Parietal lobe (tissue), 2 donors: ENCODE measurements around the gene RGS9.

GRCh38 chr17:63988495-63988982 is 9.6 kb upstream of the PRR29 start:
- RAMPAGE, long total RNA = no peak

GRCh38 chr17:64007972-64008443 is 9.9 kb downstream of the PRR29 start:
- RAMPAGE, long total RNA = no peak

GRCh38 chr17:64063794-64064913 is 43.7 kb upstream of the ICAM2 start:
- RAMPAGE, long total RNA = no peak

GRCh38 chr17:64077070-64077789 is 52.7 kb downstream of the ERN1 start:
- RAMPAGE, long total RNA = no peak

DNA sequence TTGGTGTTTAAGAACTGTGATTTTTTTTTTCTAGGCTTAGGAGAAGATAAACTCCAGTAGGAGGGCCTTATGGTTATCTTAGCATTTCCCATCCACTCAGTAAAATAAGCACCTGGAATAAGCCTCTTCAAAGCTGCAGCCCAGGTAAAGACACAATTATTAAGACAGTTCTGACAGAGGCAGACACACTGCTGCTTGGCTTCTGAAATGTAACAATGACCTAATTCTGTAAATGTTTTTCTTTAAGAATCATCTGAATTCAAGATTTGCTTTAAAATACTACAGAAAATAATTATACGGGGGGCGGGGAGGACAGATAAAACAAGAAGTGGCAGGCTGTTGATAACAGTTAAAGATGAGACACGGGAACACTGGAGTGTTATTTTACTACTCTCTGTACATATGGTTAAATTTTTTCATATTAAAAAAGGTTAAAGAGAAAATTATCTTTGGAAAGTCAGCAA is 47.1 kb downstream of the ERN1 start:
- RAMPAGE, long total RNA = no peak

DNA sequence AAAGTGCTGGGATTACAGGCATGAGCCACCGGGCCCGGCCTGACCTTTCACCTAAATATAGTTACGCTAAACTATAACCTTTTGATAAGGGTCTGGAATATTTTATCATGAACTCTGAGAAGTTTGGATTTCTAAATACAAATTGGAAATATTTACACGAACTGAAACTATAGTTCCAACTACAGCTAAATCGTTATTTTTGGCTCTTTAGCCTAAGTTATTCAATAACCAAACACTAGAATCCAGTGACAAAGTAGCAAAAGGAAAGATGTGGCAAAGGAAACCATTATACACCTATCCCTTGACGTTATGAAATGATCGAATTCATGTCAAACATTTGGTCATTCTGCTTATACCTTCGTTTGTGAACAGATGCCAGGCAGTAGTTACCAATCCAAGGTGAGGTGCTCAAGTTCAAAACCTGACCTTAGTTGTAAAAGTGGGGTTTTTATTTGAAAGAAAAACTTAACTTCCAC is 1.6 kb downstream of the ERN1 start:
- RAMPAGE, long total RNA = no peak

- RAMPAGE, long total RNA = no peak
These were observed 974 bp downstream of the ERN1 start for GRCh38 chr17:64128828-64129512.

DNA sequence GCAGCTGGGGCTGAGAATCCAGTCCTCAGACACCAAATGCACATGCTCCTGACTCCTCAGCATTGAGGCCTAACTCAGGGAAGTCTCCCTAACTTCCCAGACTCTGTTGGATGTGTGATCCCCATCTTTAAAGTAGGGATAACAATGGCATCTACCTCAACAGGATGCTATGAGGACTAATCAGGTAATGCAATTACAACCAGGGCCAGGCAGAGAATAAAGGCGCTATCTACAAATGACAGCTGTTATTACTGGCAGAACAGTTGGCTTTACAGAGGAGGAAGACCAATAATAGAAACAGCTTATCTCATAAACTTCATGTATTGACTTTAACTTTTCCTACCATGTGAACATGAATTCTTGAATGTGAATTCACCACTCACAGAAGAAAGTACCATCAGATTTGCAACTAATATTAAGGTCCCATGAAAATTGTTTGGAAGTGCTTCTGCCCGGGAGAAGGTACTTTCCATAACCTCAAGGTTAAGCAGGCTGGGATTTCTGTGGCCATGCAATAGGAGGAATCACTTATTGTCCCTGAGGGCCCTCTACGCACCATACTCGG is 22.5 kb upstream of the ERN1 start:
- RAMPAGE, long total RNA = no peak

GRCh38 chr17:64355897-64356496 is 34.7 kb downstream of the PECAM1 start:
- RAMPAGE, long total RNA = no peak

DNA sequence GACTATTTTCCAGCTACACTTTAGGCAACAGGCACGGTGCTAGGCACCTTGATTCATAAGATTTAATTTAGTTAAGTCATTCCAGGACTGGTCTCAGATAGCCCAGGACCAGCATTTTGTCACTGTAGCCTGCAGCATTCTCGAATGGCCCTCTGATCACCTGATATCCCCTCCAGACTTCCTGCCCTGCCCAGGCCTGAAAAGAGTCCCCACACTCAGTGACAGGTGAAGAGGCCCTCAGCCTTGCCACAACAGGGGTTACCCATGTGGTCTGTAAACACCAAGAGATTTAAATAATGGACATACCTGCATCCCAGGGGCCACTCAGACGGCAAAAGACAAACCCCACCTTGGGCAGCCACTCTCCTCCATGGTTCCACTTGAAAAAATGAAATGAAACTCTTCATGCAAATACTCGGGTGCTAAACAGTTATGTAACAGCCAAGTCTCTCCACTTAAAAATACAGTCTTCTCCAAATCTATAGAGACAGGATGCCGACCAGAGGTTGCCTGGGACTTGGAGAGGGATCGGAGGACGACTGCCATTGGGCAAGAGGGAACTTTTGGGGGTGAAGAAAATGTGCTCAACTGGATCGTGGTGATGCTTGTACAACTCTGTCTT is 22.9 kb upstream of the PECAM1 start:
- RAMPAGE, long total RNA = no peak

GRCh38 chr17:64496230-64496457 is 710 bp downstream of the POLG2 start:
- RAMPAGE, long total RNA = no peak

DNA sequence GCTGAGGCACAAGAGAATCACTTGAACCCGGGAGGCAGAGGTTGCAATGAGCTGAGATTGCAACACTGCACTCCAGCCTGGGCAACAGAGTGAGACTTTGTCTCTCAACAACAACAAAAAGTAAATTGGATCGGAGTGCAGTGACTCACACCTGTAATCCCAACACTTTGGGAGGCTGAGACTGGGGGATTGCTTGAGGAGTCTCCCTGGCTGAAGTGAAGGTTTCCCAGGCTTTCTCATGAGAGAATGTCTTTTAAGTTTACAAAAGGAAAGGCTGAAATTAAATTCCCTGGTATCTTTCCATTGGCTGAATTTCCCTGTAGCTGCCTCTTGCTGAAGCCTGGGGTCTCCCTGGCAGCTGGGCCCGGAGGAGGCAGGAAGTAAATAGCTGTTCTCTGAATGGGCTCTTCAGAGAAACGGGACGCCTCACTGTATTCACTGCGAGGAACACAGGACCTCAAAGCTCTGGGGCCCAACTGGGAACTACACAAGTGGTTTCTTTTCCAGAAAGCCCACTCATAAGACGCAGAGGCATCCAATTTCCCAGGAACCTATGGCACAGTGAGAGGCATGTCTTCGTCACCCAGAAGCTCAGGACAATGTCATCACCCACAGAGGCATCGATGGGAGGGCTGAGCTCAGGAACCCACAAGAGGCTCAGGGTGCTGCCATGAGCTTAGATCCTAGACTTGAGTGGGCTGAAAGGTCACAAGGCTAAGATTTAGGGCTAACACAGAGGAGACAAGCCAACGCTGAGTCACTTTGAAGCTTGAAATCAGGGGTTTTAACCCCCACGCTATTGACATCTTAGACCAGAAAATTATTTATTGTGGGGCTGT is 77.5 kb upstream of the SMURF2 start:
- RAMPAGE, long total RNA = no peak

GRCh38 chr17:64787070-64787929 is 125.2 kb upstream of the SMURF2 start:
- RAMPAGE, long total RNA = no peak

DNA sequence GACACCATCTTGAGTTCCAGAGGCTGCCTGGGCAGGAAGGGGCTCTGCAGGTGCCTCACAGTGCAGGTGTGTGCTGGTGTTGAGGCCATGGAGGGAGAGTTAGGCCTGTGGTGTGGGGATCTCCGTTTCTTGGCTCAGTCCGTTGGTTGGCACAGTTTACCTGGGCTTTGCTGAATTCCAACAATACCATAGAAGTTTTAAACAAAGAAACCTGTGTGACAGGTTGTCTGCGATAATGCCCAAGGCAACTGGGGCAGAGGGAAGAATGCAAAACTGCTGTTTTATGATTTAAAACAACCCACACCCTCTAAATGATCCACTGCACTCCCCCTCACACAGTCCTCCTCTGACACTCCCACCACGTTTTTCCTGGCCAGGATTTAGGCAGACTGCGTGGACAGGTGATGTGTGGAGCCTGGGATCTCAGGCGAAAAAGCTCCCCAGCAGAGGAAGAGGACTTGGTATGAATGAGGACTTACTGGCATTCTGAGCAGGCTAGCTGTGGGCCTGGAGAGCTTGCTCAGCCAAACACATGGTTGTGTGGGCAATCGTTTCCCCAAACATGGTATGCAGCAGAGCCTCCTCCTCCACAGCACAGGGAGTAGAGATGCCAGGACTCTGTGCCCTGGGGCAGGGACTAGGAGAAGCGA is 104.1 kb downstream of the LRRC37A3 start:
- RAMPAGE, long total RNA = no peak

GRCh38 chr17:65029185-65029500 is 27.4 kb downstream of the GNA13 start:
- RAMPAGE, long total RNA = no peak

GRCh38 chr17:65136772-65137520 is at the start of gene RGS9:
Gene RGS9 (plus strand): TSS chr17:65137370.
- RAMPAGE, long total RNA = no peak

GRCh38 chr17:65181616-65182777 is 44.8 kb downstream of the RGS9 start:
- RAMPAGE, long total RNA = no peak

- RAMPAGE, long total RNA = no peak
These were observed 46.8 kb downstream of the RGS9 start for GRCh38 chr17:65183976-65184383.

- RAMPAGE, long total RNA = no peak
These were observed 156.7 kb downstream of the RGS9 start for GRCh38 chr17:65293796-65294395.

GRCh38 chr17:65529615-65530885 is 31.4 kb downstream of the AXIN2 start:
- RAMPAGE, long total RNA = no peak